Measurements from ENCODE around the genes CHD5, HES2 and TNFRSF25.

DNA sequence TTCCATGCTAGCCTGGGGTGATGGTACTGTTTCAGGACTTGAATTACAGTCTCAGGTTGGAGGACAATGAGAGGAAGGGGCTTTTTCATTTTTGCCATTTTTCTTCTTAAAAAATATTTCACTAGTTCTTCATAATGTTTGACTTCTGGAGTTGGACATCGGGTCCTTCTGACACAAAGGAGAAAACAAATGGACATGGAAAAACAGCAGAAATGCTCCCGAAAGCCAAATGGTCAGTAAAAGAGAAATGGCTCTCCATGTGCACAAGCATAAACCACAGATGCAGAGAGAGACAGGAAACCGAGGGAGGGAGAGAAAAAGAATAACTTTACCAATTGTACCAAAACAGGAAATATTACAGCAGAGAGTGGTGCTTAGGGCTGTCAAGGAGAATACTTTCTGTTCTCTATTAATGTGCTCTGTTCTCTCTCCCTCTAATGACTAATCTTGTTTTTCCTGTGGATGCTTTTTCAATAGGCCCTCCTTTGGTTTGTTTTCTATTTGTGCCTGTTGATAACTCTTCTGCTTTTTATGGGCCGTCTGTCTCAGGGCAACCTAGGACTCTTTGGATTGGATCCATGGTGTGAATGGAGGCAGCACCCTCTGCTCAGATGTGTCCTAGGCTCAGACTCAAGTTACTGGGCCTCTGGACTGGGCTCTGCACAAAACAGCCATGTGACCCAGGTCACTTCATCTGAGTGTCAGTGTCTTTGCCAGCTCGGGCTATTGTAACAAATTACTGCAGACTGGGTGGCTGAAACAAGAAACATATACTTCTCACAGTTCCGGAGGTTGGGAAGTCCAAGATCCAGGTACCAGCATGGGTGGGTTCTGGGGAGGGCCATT lies 663.1 kb downstream of the NPHP4 start:
- RAMPAGE, long total RNA = no peak
- RRBS = no CpG with 5 or more reads among the region's 6 CpGs

DNA sequence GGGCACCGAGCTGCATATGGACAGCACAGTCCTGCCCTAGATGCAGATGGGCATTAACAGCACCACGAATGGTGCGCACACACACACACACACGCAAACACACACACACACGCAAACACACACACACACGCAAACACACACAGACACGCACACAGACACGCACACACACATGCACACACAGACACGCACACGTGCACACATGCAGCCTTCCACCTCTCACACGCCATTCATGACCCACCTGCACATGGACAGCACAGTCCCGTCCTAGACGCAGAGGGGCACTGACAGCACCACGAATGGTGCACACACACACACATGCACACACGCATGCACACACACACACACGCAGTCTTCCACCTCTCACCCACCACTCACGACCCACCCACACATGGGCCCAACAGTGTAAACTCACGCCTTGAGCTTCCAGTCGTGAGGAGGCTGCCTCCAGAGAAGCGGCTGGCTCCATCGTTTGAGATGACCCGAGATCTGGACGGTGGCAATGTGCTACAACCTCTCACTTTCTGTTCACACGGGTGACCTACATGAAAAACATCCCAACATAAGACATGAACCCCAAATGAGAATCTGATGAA lies 112.4 kb downstream of the NPHP4 start:
- RAMPAGE, long total RNA = no peak
- RRBS = no CpG with 5 or more reads among the region's 24 CpGs

DNA sequence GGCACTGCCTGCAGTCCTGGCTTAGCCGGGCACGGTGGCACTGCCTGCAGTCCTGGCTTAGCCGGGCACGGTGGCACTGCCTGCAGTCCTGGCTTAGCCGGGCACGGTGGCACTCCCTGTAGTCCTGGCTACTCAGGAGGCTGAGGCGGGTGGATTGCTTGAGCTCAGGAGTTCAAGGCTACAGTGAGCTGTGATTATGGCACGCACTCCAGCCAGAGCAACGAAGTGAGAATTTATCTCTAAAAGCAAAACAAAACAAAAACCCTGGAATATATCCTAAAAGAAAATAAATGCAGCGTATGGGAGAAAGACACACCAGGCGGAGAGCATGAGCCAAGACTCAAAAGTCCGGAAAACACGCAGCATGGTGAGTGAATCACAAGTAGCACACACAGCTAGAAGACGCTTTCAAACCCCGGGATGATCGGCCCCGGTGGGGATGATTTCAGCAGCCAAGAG lies 69.4 kb downstream of the NPHP4 start:
- RAMPAGE, long total RNA = no peak
- RRBS = 98% methylated on average over 4 of the region's 17 CpGs

GRCh38 chr1:6002630-6003802 lies 10.8 kb upstream of the NPHP4 start:
- RAMPAGE, long total RNA = no peak
- RRBS = no CpG with 5 or more reads among the region's 46 CpGs

DNA sequence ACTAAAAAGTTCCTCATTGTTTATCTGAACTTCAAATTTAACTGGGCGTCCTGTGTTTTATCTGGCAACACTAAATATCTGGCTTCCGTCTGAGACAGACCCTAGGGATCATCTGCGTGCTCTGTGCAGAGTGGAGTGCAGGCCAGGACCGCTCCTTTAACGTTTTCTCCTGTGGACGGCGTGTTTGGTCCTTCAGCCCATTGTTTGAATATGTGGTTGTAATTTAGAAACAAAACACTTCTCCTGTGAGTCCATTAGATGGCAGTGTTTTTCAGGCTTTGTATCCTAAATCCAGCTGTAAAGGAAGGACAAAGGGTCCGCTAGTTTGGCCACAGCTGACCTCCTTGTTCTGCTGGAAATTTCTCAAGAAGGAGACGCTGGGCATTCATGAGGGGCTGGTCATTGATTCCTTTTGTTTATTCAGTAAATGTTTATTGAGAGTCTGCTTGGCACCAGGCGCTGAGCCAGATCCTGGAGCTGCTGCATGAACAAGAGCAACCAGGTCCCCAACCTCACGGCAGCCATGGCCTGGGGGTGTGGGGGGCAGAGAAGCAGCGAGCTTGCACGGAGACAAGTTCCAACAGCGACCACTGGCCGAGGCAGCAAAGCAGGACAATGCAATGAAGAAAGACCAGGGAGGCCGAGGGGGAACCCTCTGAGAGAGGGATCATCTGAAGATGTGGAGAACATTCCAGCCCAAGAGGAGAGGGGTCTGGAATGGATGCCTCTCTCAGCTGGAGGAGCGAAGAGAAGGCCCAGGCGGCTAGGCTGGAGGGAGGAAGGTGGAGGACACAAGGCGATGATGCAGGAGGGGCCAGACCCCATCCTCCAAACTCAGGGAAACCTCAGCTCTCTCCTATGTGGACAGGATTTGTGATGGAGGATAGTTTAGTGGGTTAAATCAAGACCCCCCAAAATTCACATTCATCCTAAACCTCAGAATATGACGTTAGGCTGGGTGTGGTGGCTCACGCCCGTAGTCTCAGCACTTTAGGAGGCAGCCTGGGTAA lies 7.5 kb downstream of the KCNAB2 start:
- RAMPAGE, long total RNA = no peak
- RRBS = no CpG with 5 or more reads among the region's 22 CpGs

GRCh38 chr1:6099486-6100531 lies 54.1 kb downstream of the KCNAB2 start:
- RAMPAGE, long total RNA = no peak
- RRBS = 45% methylated on average over 3 of the region's 31 CpGs

DNA sequence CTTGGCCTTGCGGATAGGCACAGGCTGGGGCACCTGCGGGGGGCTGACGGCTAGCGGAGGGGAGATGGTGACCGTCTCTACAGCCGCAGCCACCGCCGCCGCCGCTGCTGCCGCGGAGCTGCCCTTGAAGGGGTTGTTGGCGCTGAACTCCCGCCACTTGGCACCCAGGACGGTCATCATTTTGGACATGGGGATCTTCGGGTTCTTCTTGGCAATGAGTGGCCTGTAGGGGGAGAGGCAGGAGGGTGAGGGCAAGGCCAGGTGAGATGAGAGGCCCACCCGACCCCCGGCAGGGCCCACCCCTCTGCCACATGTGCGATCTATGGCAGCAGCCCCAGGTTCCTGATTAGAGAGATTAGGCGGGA lies 25.5 kb downstream of the CHD5 start:
- RAMPAGE, long total RNA = no peak
- RRBS = no CpG with 5 or more reads among the region's 20 CpGs

- RAMPAGE, long total RNA = no peak
- RRBS = 1% methylated on average over 87 of the region's 181 CpGs
Measured at GRCh38 chr1:6179460-6180784, at the start of gene CHD5. CHD5 (minus strand) TSS chr1:6180321.

DNA sequence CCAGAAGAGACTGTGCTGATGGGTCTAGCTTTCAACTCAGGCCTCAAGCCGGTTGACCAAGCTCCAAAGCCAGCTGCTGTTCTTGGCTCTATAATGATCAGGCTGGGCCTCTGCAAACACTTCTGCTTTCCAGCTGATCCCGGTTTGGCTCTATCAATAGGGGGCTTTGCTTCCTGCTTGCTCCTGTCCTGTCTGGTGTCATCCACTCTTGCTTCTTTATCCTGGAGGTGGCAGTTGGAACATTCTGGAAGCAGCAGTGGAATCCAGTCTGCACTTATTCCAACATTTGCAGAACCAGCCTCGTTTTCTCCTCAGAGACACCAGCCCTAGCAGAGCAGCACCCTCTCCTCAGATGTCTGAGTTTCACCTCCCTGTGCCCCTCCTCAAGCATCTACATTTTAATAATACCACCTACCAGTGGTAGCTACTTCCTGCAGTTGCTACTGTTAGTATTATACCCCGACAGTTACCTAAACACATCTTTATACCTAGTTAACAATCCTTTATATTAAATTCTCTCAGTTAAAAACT lies 1.2 kb upstream of the RPL22 start:
- RAMPAGE, long total RNA = no peak
- RRBS = 68% methylated on average over 2 of the region's 4 CpGs

DNA sequence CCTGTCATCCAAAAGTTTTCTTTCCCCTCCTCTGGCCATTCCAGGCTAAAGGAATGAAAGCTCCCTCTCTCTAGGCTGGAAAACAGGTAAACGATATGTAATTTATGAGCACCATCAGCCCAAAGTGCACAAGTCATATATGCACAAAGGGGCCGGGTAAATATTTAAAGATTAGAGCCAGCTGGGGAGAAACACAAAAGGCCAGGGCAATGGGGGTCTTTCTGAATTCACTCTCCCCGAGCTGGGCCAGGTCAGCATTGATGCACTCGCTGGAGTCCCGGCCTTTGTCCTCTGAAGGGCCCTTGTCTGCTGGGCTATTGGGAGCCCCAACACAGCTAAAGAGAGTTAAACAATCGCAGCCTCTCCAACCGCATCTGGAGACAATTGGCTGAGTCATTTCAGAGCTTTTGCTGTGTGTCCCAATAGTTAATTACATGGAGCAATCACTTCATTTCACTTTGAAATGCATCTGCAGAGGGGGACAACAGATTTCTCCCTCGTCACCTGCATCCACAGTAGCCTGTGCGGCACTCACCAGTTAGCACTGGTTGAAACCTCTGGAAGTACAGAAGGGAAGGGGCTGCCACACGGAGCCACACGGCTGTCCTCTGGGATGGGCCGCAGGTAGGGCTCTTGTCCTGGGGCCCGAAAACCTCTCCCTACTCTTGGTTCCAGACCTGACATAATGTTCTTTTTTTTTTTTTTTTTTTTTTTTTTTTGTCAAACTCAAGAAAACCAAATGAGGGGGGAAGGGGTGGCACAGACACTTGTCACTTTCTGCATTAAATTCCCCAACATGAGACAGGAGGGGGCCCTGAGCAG lies 3.6 kb upstream of the HES3 start:
- RAMPAGE, long total RNA = no peak
- RRBS = no CpG with 5 or more reads among the region's 13 CpGs

- RAMPAGE, long total RNA = no peak
- RRBS = 2% methylated on average over 40 of the region's 108 CpGs
Measured at GRCh38 chr1:6241884-6242906, 1.8 kb upstream of the HES3 start.

GRCh38 chr1:6245337-6246689 lies 1.8 kb downstream of the HES3 start:
- RAMPAGE, long total RNA = no peak
- RRBS = 3% methylated on average over 44 of the region's 107 CpGs

GRCh38 chr1:6282702-6283059 lies 21.8 kb upstream of the GPR153 start:
- RAMPAGE, long total RNA = no peak
- RRBS = no CpG with 5 or more reads among the region's 7 CpGs

DNA sequence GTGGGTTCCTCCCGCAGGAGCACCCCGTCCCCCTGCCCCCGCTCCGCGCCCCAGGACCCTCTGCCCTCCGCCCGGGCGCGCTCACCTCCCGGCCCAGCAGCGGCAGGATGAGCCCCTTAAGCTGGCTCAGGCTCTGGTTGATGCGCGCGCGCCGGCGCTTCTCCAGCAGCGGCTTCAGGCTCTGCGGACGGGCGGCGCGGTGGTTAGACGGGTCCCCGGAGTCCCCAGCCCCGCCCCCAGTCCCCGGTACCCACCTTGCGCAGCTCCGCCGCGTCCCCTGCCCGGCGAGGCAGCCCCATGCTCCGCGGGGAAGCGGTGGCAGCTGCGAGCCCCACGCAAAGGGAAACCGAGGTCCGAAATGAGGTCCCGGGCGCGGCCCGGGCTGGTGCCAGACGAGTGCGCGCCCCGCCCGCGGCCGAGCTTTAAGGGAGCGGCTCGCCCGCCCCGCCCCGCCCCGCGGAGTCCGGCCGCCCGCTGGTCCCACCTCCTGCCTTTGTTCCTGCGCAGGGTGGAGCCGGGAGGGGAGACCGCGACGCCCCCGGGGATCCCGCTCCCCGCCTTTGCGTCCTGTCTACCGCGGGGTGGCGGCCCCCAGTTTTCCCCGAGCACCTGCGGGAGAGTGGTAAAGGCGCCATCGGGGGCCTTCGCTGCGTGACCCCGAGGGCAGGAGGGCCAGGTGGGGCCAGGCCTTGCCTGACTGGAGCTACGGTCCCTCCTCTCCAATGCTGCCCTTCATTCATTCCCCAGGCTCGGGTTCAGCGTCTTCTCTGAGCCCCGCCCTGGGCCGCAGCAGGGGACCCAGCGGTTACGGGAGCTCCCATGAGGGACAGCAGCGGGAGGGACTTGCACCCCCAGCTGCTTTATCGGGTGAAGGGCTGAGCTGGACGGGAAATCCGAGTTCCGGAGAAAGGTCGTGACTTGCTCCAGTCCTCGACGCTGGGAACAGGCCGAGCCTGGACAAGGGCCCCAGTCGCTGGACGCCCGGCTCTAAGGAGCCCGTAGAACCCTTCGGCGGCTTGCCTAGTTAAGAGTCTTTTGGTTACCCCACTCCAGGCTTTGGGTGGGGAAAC lies at the start of gene HES2:
TSS of gene HES2 (minus strand) at position 398 of the 1,070 bp plus-strand sequence.
- RAMPAGE, long total RNA = start-site peak on the minus strand centred at position 397 of the sequence, 7 bp wide, 56 and 67 reads in 2 replicates
- RRBS = 2% methylated on average over 57 of the region's 102 CpGs

GRCh38 chr1:6446759-6447631 lies 19.0 kb downstream of the TNFRSF25 start:
- RAMPAGE, long total RNA = no peak
- RRBS = 2% methylated on average over 18 of the region's 54 CpGs

GRCh38 chr1:6450638-6451559 lies 15.1 kb downstream of the TNFRSF25 start:
- RAMPAGE, long total RNA = no peak
- RRBS = 70% methylated on average over 1 of the region's 16 CpGs

DNA sequence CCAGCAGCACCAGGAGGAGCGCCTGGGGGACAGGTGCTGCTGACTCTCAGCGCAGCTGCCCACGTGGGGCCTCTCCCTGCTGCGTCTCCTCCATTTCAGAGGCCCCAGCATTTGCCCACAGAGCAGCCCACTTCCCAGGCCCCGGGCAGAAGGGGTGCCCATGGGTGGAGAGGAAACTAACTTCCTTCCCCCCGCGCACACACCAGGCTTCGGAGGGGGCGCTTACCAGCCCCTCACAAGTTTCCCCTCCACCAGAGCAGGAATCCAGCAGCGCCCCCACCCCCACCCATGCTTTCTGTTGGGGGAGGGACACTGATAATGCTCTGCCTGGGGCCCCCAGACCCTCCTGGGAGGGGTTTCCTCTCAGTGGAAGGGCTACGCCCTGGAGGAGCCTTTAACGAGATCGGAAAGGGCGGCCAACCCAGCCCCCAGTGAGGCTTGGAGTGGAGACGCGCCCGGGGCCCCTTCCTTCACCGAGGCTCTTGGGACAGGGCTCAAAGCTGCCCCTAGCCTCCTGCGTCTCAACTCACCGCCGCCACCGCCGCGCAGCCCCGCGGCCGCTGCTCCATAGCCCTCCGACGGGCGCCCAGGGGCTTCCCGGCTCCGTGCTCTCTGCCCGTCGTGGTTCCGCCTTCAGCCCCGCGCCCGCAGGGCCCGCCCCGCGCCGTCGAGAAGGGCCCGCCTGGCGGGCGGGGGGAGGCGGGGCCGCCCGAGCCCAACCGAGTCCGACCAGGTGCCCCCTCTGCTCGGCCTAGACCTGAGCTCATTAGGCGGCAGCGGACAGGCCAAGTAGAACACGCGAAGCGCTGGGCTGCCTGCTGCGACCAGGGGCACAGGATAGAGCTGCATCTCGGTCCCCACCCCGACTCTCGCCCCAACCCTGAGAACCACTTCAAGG lies at the start of gene TNFRSF25:
TSS of gene TNFRSF25 (minus strand) at position 635 of the 898 bp plus-strand sequence.
- RAMPAGE, long total RNA = no peak
- RRBS = no CpG with 5 or more reads among the region's 61 CpGs

- RAMPAGE, long total RNA = no peak
- RRBS = no CpG with 5 or more reads among the region's 5 CpGs
Measured at GRCh38 chr1:6546152-6546842, 8.0 kb downstream of the NOL9 start.

DNA sequence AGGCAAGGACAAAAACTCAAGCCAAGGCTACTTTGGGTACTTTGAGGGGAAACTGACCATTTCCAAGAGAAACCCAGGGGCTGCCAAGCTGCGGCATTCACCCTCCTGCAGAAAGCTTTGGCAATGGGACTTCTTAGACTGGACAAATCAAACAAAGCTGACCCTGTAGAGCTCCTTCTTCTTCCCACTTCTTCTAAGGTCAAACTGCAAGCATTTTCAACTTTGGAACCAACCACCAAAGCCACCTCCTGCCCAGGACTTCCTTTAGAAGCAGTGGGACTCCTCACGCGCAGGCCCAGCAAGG lies 10.4 kb downstream of the KLHL21 start:
- RAMPAGE, long total RNA = no peak
- RRBS = no CpG with 5 or more reads among the region's 3 CpGs

- RAMPAGE, long total RNA = no peak
- RRBS = 97% methylated on average over 6 of the region's 50 CpGs
Measured at GRCh38 chr1:6592729-6594003, 9.5 kb downstream of the KLHL21 start.